Left colon (tissue), 1 donor: ENCODE measurements around a stretch of chr22.

GRCh38 chr22:50700576-50700776 is 37.5 kb upstream of the ACR start:
- PRO-cap, result no peak

DNA sequence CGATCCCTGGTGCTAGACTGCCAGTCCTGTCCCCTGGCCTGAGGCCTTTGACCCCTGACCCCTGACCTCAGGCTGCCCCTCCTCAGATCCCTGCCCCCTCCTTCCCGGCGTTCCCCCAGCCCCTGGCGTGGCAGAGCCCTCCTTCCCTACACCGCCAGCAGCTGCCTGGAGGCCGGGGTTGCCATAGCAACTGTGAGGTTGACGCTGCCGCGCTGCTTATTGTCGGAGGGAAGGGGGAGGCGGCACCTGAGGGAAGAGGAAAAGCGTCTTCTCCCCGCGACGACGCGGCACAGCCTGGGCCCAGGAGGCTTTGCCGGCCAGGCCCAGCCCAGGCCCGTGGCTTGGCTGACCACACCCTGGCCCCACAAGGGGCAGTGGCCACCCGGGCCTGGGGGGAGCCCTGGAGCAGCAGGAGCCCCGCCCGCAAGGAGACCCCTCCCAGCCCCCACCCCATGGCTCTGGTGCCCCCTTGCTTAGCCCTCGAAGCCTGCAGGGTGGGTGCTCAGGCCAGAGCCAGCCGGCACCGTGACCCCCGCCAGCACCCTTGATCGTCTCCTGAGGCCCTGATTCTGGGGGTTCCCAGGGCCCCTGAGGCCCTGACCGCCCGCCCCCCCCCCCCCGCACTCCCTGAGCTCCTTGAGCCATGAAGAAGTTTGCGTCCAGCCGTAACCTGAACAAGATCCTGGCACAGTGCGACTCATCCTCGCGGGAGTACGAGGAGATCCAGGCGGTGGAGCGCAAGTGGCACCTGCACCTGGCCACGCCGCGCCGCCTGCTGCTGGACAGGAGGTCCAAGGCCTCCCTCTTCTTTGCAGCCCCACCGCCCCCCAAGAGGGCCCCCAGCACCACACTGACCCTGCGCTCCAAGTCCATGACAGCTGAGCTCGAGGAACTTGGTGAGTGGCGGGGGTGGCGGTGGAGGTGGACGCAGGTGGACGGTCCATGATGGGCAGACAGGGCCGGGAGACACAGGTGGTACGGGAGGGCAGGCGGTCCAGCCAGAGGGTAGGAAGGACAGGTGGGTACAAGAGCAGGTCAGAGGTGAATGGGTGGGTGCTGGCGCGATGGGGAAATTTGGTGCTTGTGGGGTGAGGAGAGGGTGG is 32.4 kb upstream of the ACR start:
- PRO-cap, result no peak

DNA sequence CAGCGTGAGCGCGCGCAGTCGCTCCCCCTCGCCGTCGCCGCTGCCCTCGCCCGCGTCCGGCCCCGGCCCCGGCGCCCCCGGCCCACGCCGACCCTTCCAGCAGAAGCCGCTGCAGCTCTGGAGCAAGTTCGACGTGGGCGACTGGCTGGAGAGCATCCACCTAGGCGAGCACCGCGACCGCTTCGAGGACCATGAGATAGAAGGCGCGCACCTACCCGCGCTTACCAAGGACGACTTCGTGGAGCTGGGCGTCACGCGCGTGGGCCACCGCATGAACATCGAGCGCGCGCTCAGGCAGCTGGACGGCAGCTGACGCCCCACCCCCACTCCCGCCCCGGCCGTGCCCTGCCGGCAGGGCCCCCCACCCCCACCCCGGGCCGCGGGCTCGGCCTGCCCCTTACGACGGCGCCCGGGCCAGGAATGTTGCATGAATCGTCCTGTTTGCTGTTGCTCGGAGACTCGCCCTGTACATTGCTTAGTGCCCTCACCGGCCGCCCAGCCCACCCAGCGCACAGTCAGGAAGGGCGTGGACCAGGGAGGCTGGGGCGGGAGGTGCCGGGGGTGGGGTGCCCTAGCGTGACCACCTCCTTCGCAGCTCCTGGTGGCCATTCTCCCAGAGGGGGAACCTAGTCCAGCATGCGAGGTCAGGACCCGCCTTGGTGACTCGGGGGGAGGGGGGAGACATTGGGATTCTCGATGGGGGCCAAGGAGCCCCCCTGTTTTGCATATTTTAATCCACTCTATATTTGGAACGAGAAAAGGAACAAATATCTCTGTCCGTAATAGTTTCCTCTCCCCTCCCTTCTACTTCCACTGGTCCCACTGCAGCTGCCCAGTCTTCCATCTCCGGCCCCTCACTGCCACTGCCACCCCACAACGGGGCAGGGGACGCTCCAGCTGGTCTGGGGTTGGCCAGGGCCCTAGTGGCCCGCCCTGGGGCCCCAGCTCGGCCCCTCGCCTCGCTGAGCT is 6.7 kb upstream of the ACR start:
- PRO-cap, result no peak